GM23248 (cell line): ENCODE measurements around a stretch of chr2.

DNA sequence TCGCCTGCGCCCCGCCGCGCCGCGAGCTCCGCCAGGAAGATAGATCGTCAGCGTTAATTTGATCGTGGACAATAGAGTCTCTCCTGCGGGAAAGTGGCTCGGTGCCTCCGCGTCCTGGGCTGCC is 1.0 kb downstream of the AGAP1 start:
- RAMPAGE, long total RNA, result no peak

DNA sequence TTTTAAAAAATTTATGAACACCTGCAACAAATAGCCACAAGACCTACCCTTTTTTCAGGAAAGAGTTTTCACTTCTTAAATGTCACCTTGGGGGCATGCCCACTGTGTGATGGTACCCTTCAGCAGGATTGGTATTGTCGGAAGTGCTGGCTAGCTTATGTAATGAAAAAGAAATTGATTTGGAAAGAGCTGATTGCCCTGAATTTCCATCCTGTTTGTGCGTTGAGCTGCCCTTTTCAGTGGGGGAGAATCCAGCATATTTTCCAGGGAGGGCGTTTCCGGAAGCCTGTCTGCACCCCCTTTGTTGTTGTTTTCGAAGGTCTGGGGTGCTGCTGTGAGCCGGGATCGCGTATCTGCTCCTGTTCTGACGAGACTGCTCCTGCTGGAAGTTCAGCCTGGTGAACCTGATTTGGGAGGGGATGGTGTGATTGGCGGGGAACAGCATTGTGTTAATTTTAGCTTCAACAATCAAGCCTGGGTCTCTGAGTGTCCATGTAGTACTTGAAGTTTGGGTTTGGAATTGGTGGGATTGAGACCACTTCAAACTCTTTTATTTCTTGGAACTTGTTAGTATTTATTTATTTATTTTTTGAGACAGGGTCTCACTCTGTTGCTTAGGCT is 9.3 kb downstream of the AGAP1 start:
- RAMPAGE, long total RNA, result no peak

- RAMPAGE, long total RNA, result no peak
These were observed 49.2 kb downstream of the AGAP1 start for GRCh38 chr2:235542687-235543826.

DNA sequence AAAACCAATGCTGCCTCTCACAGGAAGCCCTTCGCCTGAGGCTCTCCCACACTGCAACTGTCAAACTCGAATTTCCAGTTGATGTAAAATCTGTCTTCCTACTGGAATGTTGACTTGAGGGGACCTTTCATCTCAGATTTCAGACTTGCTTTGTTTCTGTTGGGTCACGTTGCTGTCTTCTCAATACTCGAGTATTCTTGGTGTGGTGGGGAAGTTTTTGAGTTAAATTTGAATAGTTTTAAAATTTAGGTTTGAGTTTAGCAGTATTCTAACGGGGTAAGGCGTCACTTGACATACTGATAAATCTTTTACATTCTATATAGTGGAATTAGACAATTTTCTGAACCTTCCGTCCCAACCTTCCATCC is 50.8 kb downstream of the AGAP1 start:
- RAMPAGE, long total RNA, result no peak

DNA sequence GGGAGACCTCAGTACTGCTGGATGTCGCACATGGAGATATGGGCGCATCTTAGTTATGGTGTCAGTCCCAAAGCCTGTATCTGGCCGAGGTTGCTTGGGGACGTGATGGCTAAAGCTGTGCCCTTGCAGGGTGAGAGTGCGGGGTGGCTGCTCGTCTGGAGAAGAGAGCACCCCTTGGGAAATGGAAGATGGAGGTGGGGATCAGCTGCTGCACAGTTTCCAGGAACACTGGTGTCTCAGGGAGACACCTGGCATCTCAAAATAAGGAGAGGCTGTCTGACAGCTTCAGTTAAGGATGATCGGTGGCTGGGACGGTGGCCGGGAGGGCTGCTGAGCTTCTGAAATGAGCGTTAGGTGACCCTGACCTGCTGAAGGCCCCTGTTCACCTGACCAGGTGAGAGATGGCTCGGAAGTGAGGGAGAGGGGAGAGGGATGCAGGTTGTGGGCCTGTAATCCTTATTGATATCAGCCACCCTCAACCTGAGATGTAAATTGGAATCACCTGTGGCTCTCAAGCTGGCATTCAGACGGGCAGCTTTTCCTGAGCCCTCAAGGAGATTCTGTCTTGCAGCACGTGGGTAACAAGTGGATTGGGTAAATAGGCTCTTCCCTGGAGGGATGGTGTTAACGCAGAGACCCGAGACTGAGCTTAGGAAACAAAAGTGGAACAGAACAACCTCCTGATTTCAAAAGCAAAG is 99.0 kb downstream of the AGAP1 start:
- RAMPAGE, long total RNA, result no peak

DNA sequence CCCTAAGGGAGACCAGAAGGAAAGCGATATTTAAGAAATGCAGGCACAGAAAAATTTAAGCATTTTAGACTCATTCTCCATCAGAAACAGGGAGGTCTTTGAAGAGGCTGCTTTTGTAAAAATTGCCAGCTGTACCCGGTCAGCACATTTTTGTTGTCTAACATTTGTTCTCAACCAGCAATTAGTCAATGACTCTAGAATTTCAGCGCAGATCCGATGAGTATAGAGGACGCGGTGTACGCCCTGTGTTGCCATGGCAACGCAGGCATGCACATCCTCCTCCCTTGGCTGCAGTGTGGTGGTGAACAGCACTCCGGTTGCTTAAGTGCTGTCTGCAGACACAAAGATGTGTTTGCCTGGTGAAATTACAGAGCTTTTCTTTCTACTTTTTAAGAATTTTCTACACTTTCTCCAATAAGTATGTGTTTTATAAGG is 111.8 kb downstream of the AGAP1 start:
- RAMPAGE, long total RNA, result no peak

- RAMPAGE, long total RNA, result no peak
These were observed 134.3 kb downstream of the AGAP1 start for GRCh38 chr2:235628132-235628560.

GRCh38 chr2:235641101-235641814 is 147.4 kb downstream of the AGAP1 start:
- RAMPAGE, long total RNA, result no peak

GRCh38 chr2:235666533-235666839 is 172.6 kb downstream of the AGAP1 start:
- RAMPAGE, long total RNA, result no peak

DNA sequence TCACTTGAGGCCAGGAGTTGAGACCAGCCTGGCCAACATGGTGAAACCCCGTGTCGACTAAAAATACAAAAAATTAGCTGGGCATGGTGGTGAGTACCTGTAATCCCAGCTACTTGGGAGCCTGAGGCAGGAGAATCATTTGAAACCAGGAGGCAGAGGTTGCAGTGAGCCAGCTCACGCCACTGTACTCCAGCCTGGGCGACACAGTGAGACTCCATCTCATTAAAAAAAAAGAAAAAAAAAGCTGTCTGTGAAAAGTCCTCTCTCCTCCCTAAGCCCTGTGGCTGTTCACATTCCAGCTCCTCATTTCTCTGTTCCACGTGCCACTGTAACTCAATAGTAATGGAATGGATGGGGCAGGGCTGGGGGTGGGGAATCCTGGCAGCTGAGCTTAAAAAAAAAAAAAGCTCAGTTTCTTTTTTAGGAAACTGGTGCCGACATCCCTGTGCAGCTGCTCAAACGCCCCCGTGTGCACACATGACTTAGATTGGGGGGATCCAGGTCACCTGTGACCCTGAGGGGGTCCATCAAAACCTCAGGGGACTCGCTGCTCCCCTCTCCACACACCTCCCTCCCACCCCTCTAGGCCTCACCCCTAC is 255.2 kb downstream of the AGAP1 start:
- RAMPAGE, long total RNA, result no peak

- RAMPAGE, long total RNA, result no peak
These were observed 156.1 kb downstream of the GBX2 start for GRCh38 chr2:236012047-236012441.

- RAMPAGE, long total RNA, result no peak
These were observed 9.8 kb upstream of the GBX2 start for GRCh38 chr2:236177929-236178436.

GRCh38 chr2:236754198-236755088 is 184.8 kb downstream of the ACKR3 start:
- RAMPAGE, long total RNA, result no peak

GRCh38 chr2:236769881-236770654 is 200.4 kb downstream of the ACKR3 start:
- RAMPAGE, long total RNA, result no peak

- RAMPAGE, long total RNA, result no peak
These were observed 250.7 kb downstream of the ACKR3 start for GRCh38 chr2:236820371-236820707.

- RAMPAGE, long total RNA, result no peak
These were observed 113.8 kb upstream of the COPS8 start for GRCh38 chr2:236971858-236972373.

GRCh38 chr2:237073463-237073828 is 12.2 kb upstream of the COPS8 start:
- RAMPAGE, long total RNA, result no peak

DNA sequence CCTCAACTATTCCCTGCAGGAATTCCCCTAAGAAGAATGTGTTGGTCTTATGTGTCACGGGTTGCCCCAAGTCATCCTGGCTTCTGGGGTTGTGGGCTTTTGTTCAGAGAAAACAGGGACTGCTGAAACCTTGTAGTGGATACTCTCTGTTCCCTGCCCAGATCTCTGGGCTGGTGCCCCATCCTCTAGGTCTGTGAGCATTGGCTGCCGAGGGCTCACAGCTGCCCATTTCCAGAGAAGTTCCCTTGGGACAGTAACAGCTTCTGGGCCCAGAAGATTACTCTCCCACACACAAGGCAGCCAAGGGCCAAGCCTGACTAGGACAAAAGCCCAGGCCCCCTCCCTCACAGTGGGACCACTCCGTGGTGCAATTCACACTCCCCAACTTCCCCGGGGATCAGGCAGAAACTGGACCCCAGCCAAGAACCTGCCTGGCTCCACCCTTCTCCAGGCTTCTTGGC is 137.8 kb downstream of the COPS8 start:
- RAMPAGE, long total RNA, result no peak

DNA sequence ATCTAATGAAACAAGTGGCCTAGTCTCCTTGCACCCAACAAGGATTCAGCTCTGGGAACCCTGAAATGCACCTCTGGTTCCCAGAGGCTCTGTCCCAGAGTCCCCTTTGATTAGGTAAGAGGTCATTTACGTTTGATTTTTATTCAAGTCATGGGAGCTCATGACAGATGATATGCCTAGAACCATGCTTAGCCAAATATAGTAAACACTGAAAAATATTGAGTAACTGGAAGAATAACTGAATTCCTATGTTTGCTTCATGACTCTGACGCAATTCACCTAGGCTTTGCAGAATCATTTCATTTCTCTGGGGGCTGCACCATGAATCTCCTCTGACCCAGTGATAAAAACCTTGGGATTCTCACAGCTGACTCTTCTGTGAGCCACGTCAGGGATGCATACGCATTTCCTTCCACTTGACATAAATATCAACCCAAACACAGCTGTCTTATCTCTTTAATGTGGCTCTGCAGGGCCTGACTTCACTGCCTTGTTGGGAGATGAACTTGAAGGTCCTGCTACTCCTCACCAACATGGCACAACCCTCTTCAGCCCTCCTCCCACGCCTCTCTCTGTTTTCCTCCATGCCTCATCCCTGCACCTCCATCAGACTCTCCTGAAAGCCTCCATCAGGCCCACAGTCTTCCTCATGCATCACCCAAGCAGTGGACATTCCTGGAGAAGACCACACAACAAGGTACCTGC is 30.0 kb downstream of the COL6A3 start:
- RAMPAGE, long total RNA, result no peak

DNA sequence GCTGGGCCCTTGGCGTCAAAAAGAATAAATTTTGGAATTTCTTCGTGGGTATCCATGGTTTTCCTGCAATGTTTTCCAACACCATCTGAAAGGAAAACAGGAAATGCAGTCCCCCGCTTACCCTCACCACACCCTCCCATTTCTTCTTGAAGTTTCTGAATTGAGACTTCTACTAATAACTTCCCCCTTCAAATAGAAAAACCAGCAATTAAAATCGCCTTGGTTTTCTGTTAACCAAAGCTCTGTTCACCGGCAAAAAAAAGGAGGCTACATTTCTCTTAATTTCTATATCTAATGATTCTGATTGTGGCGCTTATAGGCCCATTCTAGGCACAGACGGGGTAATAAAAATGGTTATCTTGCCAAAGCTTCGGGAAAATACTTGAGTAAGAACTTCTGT is 483 bp upstream of the COL6A3 start:
- RAMPAGE, long total RNA, result no peak